REH cell (cell line): ENCODE data around the gene UBE2E1.

DNA sequence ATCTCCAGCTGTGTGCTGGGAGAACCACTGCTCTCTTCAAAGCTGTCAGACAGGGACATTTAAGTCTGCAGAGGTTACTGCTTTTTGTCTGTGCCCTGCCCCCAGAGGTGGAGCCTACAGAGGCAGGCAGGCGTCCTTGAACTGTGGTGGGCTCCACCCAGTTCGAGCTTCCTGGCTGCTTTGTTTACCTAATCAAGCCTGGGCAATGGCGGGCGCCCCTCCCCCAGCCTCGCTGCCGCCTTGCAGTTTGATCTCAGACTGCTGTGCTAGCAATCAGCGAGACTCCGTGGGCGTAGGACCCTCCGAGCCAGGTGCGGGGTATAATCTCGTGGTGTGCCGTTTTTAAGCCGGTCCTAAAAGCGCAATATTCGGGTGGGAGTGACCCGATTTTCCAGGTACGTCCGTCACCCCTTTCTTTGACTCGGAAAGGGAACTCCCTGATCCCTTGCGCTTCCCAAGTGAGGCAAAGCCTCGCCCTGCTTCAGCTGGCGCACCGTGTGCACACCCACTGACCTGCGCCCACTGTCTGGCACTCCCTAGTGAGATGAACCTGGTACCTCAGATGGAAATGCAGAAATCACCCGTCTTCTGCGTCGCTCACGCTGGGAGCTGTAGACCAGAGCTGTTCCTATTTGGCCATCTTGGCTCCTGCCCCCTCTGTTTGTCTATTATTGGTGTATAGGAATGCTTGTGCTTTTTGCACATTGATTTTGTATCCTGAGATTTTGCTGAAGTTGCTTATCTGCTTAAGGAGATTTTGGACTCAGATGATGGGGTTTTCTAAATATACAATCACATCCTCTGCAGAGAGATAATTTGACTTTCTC is 45.4 kb upstream of the KCNH8 start:
- PRO-cap, result no peak

DNA sequence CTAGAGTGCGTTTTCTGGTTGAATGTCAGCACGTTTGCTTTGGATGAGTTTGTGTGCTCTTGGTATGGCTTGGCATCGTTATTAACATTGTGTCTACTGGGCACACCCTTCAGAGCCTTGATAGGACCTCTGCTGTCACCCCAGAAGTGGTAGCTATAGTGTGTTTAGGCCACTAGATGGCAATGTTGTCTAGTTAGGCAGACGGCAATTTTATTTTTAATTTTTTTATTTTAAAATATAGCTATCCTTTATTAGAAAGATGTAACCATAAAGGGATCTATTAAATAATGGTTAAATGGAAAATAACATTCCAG is 200.6 kb downstream of the KCNH8 start:
- PRO-cap, result no peak

GRCh38 chr3:19946414-19946769 is 505 bp upstream of the RAB5A start:
- PRO-cap, result no peak

- PRO-cap, result no peak
These were observed 4.8 kb downstream of the RAB5A start for GRCh38 chr3:19951460-19952316.

GRCh38 chr3:20141684-20142525 is 44.1 kb downstream of the SGO1 start:
- PRO-cap, result no peak

- PRO-cap, result no peak
These were observed 208.5 kb downstream of the ZNF385D start for GRCh38 chr3:21542456-21542899.

- PRO-cap, result no peak
These were observed 176.4 kb downstream of the UBE2E2 start for GRCh38 chr3:23379429-23380095.

- PRO-cap, result bidirectional peak, plus-strand start at chr3:23659485, minus-strand start at chr3:23659403
These were observed 146.5 kb upstream of the UBE2E1 start for GRCh38 chr3:23659256-23659619.

- PRO-cap, result bidirectional peak, plus-strand start at chr3:23806049, minus-strand start at chr3:23805957
These were observed at the start of gene UBE2E1 for GRCh38 chr3:23805242-23806417. UBE2E1 (plus strand) TSS chr3:23805955.

- PRO-cap, result unidirectional peak, plus-strand start at chr3:23810399; unidirectional peak, plus-strand start at chr3:23810454; bidirectional peak, plus-strand start at chr3:23810805, minus-strand start at chr3:23810765; bidirectional peak, plus-strand start at chr3:23810947, minus-strand start at chr3:23810949; bidirectional peak, plus-strand start at chr3:23811101, minus-strand start at chr3:23811172
These were observed 4.8 kb downstream of the UBE2E1 start for GRCh38 chr3:23810234-23811292.

- PRO-cap, result no peak
These were observed 26.4 kb downstream of the NKIRAS1 start for GRCh38 chr3:23890329-23890785.

- PRO-cap, result no peak
These were observed 1.4 kb downstream of the RPL15 start for GRCh38 chr3:23918393-23918691.

DNA sequence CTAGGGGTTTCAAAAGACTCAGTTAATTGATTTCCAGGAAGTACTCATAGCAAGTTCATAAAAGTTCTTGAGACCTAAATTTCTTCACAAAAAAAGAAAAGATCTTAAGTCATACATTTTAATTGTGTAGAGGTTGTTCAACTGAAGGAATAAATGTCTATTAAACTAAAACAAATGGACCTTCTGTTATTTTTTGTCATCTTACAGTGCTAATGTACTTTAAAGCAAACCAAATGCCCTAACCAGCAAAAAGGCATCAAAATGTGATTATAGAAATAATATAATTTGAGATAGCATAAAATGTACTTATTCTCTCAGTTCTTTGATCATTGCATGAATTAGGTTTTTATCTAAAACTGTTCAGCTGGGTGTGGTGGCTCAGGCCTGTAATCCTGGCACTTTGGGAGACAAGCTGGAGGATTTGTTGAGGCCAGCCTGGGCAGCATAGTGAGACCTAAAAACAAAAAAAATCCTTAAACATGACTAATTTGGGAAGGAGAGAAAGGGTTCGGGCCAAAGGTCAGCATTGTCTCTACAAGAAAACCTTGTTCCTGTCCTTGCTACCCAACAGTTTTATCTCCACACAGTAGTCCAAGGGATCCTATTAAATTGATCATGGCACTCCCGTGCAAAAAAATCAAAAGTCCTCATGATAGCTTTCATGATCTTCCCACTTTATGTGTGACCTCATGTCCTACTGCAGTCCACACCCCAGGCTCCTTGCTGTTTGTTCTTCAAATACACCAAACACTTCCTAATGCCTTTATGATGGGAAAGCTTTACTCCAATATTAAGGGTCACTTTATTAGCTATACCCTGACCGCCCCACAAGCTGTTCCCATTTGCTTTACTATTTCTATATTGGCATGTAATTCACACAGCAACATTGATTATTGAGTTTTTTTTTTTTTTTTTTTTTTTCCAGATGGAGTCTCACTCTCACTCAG is 4.0 kb downstream of the RPL15 start:
- PRO-cap, result no peak

GRCh38 chr3:23945498-23945716 is 321 bp downstream of the NR1D2 start:
- PRO-cap, result no peak

- PRO-cap, result no peak
These were observed 27.5 kb downstream of the THRB start for GRCh38 chr3:24467139-24467520.

DNA sequence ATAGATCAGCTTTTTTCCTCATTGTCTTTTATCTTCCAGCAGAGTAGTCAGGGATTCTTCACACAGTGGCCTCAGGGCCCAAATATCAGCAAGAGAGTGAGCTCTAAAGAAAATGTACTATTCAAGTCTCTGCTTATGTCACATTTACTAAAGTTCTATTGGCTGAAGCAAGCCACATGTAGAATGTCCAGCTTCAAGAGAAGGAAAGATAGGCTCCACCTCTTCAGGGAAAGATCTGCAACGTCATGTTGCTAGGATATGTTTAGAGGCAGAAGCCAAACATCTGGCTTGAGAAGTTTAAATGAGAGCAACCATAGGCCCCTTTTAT is 11.0 kb upstream of the THRB start:
- PRO-cap, result no peak

DNA sequence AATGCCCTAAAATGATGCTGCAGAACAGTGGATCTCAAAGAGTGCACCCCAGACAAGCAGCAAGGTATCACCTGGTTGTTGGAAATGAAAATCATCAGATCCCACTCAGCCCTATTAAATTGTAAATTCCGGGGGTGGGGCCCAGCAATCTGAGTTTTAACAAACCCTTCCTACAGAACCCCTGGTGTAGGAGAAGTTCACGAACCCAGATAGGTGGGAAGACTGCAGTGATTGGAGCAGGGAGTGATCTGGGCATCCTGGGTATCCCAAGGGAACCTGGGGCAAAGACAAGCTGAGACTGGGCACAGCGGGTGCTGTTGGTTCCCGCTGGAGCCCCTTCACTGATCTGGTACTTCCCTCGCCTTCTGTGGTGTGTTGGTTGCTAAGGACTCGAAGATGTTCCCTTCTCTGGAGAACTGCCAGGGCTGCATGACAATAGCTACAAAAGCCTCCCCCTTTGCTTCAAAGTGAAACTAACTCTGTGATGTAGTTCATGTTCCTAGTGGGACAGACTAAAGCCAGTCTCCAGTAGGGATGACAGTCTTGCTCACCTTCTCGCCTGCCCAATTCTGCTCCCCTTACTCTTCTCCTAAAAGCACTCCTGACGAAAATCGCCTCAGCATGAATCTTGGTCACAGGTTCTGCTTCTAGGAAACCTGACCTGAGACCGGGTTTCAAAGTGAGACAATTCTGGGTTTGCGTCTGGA is 24.5 kb upstream of the THRB start:
- PRO-cap, result no peak

GRCh38 chr3:25458131-25458482 is 30.0 kb downstream of the RARB start:
- PRO-cap, result no peak

GRCh38 chr3:25539333-25539542 is 111.2 kb downstream of the RARB start:
- PRO-cap, result no peak

GRCh38 chr3:25611135-25611939 is 53.4 kb downstream of the TOP2B start:
- PRO-cap, result no peak